ENCODE measurements around a stretch of chr6.

DNA sequence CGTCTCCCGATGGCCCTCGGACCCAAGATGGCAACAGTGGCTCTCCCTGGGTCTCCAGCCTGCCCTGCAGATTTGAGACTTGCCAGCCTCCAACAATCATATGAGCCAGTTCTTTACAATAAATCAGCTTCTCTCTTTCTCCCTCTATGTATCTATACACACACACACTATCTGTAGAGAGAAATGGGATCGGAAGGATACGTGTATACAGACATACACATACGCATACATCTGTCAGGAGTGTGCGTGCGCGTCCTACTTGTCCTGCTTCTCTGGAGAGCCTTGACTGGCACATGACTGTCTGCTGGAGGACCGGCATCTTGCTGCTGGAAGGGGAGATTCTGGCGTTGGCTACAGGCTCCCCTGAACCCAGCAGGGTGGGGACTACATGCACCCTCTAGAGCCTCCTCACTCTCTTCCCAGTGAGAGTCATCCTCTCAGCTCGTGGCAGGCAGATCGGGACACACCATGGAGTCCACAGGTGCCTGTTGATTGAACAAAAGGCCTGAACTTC, 8.4 kb downstream of the FRMD1 start:
CAGE:
- cytosol, long polyA minus RNA, result no peak
- cytosol, long polyA plus RNA, result no peak
- long polyA plus RNA, result no peak
- nucleus, long polyA minus RNA, result no peak
- nucleus, long polyA plus RNA, result no peak

CAGE:
- cytosol, long polyA minus RNA, result no peak
- cytosol, long polyA plus RNA, result no peak
- long polyA plus RNA, result no peak
- nucleus, long polyA minus RNA, result no peak
- nucleus, long polyA plus RNA, result no peak
Measured at GRCh38 chr6:168221927-168222237, 97.7 kb downstream of the DACT2 start.

GRCh38 chr6:168247364-168248113, 72.0 kb downstream of the DACT2 start:
CAGE:
- cytosol, long polyA minus RNA, result no peak
- cytosol, long polyA plus RNA, result no peak
- long polyA plus RNA, result no peak
- nucleus, long polyA minus RNA, result no peak
- nucleus, long polyA plus RNA, result no peak

DNA sequence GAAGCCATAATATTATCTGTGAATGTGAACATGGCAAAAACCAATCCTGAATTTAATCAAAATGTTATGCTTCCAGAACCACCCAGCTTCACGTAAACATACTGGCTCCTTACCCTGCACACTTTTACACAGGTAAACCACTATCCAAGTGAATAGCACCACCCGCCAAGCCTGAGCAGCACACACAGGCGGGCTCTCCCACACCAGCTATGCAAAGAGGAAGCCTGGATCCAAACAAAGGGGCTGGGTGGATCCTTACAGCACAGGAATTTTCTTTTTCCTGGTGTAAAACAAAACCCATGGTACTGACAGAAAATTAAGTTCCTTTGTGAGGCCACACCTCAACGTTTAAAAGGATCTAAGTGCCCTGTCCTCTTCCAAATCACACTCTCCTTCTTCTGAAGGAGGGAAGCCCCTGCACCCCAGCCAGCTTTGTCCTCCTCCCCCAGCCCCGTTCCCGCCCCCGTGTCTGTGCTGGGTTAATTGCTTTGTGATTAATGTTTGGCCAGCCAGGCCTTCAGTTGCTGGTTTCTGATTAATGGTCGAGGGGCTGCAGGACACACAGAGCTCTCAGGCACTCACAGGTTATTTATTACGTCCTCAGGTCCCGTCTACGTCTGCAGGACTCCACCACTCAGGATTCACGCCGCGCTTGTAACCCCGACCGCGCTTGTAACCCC, 6.1 kb downstream of the DACT2 start:
CAGE:
- cytosol, long polyA minus RNA, result no peak
- cytosol, long polyA plus RNA, result no peak
- long polyA plus RNA, result no peak
- nucleus, long polyA minus RNA, result no peak
- nucleus, long polyA plus RNA, result no peak

CAGE:
- cytosol, long polyA minus RNA, result no peak
- cytosol, long polyA plus RNA, result no peak
- long polyA plus RNA, result no peak
- nucleus, long polyA minus RNA, result no peak
- nucleus, long polyA plus RNA, result no peak
Measured at GRCh38 chr6:168314682-168315023, 4.9 kb downstream of the DACT2 start.

CAGE:
- cytosol, long polyA minus RNA, result no peak
- cytosol, long polyA plus RNA, result no peak
- long polyA plus RNA, result no peak
- nucleus, long polyA minus RNA, result no peak
- nucleus, long polyA plus RNA, result no peak
Measured at GRCh38 chr6:168333336-168334043, 13.9 kb upstream of the DACT2 start.

GRCh38 chr6:168390584-168391474, 50.2 kb upstream of the SMOC2 start:
CAGE:
- cytosol, long polyA minus RNA, result no peak
- cytosol, long polyA plus RNA, result no peak
- long polyA plus RNA, result no peak
- nucleus, long polyA minus RNA, result no peak
- nucleus, long polyA plus RNA, result no peak

DNA sequence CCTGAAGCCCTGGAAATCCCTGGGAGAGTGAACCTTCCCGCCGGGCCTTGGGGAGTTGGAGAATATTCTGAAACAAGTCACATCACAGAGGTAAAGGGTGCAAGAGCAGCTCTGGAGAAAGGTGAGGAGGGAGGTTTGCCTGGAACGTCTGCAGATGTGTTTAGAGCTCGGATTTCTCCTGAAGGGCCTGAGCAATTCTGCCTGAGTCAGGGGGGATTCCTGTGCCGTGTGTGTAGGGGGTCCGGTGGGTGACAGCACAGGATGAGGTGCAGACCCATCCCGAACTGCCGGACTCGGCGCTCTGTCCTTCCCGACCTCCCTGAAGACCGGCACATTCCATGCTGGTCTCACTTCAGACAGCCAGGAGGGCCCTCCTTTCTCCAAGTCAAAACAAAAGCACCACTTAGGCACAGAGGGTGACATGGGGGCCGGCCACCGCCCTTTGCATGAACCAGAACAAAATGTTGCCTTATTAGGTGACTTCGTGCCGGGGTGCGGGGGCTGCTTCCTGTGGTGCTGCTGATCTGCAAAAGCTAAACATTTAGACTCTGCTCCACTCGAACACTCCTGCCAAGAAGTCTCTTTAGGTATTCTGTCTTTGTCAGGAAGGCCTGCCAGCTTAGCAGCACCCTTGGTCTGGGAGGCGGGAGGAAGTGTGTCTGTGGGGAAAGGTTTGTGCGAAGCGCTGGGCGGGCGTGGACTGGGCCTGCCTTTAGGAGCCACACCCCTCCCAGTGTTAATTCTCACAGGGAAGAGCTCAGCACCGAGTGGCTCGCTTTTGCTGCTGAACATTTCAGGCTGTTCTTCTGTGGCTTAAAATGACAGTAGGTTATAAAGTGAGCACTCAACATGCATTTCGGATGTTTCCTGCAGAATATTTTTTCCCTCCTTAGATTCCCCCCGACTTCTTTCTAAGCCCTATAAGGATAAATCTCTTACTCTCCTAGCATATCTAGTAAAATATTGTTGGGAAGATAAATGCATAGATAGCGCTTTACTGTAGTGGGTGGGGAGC, 133.8 kb downstream of the SMOC2 start:
CAGE:
- cytosol, long polyA minus RNA, result no peak
- cytosol, long polyA plus RNA, result no peak
- long polyA plus RNA, result no peak
- nucleus, long polyA minus RNA, result no peak
- nucleus, long polyA plus RNA, result no peak

DNA sequence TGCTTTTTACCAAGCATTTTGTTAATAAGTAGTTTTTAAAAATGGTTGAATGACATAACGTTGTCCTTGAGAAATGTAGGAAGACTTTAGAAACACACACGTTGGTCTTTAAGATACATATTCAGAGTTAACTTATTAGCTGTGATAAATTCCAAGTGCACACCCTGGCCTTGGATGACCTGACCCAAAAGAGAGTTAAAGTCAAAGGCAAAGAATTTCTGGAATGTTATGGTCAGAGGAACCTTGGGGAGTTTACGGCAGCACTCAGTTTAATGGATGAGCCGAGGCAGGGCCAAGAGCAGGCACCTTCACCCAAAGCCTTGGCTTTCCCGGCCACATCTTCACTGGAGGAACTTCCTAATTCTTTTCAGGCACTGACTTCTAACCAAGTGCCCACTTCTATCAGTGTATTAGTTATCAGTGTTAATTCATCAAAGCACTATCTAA, 200.5 kb downstream of the SMOC2 start:
CAGE:
- cytosol, long polyA minus RNA, result no peak
- cytosol, long polyA plus RNA, result no peak
- long polyA plus RNA, result no peak
- nucleus, long polyA minus RNA, result no peak
- nucleus, long polyA plus RNA, result no peak

CAGE:
- cytosol, long polyA minus RNA, result no peak
- cytosol, long polyA plus RNA, result no peak
- long polyA plus RNA, result no peak
- nucleus, long polyA minus RNA, result no peak
- nucleus, long polyA plus RNA, result no peak
Measured at GRCh38 chr6:168666903-168667752, 226.1 kb downstream of the SMOC2 start.

GRCh38 chr6:168938182-168938441, 315.5 kb downstream of the THBS2 start:
CAGE:
- cytosol, long polyA minus RNA, result no peak
- cytosol, long polyA plus RNA, result no peak
- long polyA plus RNA, result no peak
- nucleus, long polyA minus RNA, result no peak
- nucleus, long polyA plus RNA, result no peak

GRCh38 chr6:169071021-169071220, 182.7 kb downstream of the THBS2 start:
CAGE:
- cytosol, long polyA minus RNA, result no peak
- cytosol, long polyA plus RNA, result no peak
- long polyA plus RNA, result no peak
- nucleus, long polyA minus RNA, result no peak
- nucleus, long polyA plus RNA, result no peak

DNA sequence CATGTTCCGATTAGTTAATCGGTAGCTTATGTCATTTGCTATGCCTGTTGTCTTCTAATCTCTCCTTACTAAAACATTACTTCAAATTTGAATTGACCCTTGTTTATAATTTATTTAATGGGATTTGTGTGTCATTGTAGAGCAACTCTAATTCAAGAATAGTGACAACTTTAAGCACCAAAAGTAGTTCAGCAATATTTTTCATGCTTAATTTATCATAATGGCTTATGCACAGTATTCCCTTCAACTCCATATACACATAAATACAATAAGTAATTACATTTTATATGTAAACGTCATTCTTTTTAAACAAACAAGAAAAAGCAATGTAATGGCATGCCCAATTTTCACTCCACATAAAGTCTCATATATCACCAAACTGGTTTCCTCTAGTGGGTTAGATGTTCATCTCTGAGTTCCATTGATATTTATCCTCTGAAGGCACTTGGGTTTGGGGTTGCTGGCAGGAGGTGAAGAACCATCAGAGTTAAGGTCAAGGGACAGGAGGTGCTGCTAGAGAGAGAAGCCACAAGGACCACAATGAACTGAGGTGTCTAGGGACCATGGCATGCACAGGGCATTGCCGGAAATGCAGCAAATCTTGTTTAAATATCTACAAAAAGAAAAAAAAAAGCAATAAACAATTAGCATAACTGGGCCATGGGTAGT, 36.3 kb downstream of the THBS2 start:
CAGE:
- cytosol, long polyA minus RNA, result start-site peak on the plus strand centred at position 205 of the sequence, 57 bp wide, 15 reads; start-site peak on the plus strand centred at position 312 of the sequence, 7 bp wide, 16 reads; start-site peak on the plus strand centred at position 395 of the sequence, 6 bp wide, 60 reads
- cytosol, long polyA plus RNA, result no peak
- long polyA plus RNA, result no peak
- nucleus, long polyA minus RNA, result start-site peak on the plus strand centred at position 334 of the sequence, 53 bp wide, 46 reads; start-site peak on the plus strand centred at position 601 of the sequence, 18 bp wide, 14 reads
- nucleus, long polyA plus RNA, result start-site peak on the plus strand centred at position 407 of the sequence, 95 bp wide, 9 and 67 reads in 2 replicates

DNA sequence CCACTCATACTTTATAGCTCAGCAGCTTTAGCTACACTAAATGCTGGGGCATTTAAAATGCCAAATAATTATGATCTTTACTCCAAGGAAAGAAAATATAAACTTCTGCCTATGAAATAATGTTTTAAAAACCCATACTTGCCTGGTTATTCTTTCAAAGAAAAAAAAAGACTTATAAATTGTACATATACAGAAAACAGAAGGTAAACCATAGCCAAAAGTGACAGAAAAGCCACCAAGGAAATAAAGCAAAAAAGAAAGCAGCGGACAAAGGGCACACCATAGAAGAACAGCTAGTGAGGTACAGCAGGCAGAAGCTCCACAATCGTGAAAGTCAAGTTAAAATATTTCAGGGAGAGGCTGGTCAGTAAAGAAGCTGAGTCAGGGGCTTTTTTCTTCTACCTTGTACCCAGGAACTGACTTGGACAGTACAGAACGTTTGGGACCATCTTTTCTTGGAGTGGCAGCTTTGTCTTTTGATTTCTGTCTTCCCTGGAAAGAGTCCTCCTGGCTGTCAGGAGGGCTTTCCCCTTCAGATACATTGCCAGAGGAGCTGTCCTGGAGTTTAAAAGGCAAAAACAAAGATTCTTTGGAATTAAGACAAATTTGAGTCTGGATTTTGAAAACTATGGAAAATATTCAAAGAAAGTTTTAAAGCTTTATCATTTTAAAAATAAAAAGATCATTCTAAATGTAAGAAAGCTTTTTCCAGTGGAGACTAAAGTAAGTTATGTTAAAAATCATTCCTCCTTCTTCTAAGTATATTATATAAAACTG, 8.1 kb downstream of the C6orf120 start:
CAGE:
- cytosol, long polyA minus RNA, result no peak
- cytosol, long polyA plus RNA, result no peak
- long polyA plus RNA, result no peak
- nucleus, long polyA minus RNA, result no peak
- nucleus, long polyA plus RNA, result no peak

CAGE:
- cytosol, long polyA minus RNA, result no peak
- cytosol, long polyA plus RNA, result no peak
- long polyA plus RNA, result no peak
- nucleus, long polyA minus RNA, result no peak
- nucleus, long polyA plus RNA, result no peak
Measured at GRCh38 chr6:169712261-169712676, 10.3 kb downstream of the C6orf120 start.

DNA sequence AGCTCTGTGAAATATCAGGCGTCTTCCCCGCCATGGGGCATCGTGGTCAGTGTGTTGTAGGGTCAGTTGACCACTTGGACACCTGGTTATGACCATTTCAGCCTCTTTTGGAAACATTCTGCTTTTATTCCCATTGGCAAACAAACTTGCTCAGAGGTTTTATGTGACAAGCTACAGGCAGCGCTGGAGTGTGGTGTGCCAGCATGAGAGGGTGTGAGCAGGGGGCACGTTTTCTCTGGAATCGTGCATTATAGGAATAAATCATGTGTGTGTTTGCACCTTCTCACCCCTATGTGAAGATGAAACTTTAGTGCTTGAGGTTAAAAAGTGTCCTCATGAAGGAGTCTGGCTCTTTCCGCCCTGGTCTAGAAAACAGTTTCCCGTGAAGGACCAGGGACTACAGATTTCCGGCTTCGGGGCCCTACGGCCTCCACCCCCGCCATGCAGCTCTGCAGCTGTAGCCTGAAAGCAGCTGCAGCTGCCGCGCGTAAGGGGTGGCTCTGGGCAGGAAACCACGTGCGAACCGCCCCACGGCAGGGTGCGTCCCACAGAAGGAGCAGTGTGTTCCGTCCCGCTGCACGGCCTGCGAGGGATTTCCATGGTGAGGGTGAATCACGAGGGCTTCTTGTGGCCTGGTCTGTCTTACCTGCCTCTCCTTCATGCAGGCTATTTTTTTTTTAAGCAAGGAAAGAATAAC, 116.9 kb downstream of the ERMARD start:
CAGE:
- cytosol, long polyA minus RNA, result no peak
- cytosol, long polyA plus RNA, result no peak
- long polyA plus RNA, result no peak
- nucleus, long polyA minus RNA, result no peak
- nucleus, long polyA plus RNA, result no peak

CAGE:
- cytosol, long polyA minus RNA, result no peak
- cytosol, long polyA plus RNA, result no peak
- long polyA plus RNA, result no peak
- nucleus, long polyA minus RNA, result no peak
- nucleus, long polyA plus RNA, result no peak
Measured at GRCh38 chr6:169921910-169922148, 170.4 kb downstream of the ERMARD start.

DNA sequence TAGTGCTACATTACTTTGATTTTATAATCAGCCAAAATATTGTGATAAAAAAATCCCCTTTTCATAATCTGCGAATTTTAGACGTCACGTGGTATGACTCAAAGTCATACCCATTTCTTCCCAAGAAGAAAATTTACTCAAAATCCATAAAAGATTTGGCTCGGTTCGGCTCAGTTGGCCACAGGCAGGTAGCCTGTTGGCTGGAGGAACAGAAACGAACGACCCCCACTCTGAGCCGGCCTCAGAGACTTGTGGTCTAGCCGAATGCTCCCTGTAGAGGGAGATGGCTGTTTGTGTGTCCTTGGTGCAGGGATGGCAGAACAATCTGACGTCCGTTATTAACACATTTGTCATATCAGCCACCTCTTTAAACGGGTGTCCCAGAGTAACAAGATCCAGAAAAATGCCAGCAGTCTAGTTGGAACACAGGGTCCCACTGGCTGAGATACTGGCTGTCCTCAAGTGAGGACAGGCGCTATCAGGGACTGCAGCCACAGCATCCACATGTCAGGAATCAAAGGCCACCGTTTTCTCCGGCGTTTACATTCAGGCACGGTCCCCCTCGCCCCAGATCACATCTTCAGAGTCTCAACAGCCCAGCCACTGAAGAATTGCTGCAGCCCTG, 247.5 kb downstream of the DLL1 start:
CAGE:
- cytosol, long polyA minus RNA, result no peak
- cytosol, long polyA plus RNA, result no peak
- long polyA plus RNA, result no peak
- nucleus, long polyA minus RNA, result no peak
- nucleus, long polyA plus RNA, result no peak

DNA sequence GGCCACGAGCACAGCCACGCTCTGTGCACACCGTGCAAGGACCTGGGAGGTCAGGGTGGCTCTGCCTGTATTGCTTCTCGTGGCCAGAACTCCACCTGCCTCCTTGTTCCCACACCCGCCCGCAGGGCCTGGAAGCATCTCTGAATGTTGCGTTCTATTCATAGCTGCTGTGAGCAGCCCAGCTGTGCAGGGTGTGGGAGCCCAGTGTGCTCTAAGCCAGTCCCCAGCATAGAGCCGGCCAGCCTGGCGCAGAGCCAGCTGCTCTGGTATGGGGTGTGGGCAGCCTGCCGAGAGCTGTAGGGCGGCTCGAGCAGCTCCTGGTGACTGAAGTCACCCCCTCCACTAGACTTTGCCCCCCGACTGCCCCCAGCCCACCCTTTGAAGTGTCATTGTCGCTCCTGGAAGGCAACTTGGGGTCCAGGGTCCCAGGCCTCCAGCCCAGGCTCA, 161.1 kb downstream of the DLL1 start:
CAGE:
- cytosol, long polyA minus RNA, result no peak
- cytosol, long polyA plus RNA, result no peak
- long polyA plus RNA, result no peak
- nucleus, long polyA minus RNA, result no peak
- nucleus, long polyA plus RNA, result no peak

DNA sequence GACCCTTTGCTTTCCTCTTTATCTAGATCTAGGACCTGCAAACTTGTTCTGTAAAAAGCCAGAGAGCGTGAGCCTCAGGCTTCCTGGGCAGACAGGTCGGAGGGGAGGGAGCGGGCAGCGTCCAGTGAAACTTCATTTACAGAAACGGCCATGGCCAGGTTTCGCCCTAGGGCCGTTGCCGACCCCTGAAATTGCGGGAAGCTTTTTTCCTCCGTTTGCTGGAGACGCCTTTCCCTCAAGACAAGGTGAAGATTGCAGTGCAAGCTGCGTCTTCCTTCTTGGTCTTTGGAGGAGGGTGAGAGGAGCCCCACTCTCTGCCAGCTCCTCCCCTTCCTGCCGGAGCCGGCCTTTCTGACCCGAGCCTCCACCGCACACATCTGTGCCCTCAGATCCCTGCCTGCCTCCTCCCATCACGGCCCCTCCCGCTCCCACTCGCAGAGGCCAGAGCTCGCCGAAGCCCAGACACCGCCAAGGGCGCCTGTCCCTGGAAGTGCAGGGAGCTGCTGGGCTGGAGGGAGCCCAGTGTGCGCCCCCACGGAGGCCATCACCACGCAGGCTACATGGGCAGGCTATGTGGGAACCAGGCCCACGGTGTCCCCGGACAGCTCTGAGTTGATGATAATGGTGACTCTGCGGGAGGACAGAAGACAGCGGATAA, 155.2 kb downstream of the DLL1 start:
CAGE:
- cytosol, long polyA minus RNA, result no peak
- cytosol, long polyA plus RNA, result no peak
- long polyA plus RNA, result no peak
- nucleus, long polyA minus RNA, result no peak
- nucleus, long polyA plus RNA, result no peak

All from keratinocyte (primary cell).